ReNcell CX (cell line): ENCODE measurements around the gene EBF3.

DNA sequence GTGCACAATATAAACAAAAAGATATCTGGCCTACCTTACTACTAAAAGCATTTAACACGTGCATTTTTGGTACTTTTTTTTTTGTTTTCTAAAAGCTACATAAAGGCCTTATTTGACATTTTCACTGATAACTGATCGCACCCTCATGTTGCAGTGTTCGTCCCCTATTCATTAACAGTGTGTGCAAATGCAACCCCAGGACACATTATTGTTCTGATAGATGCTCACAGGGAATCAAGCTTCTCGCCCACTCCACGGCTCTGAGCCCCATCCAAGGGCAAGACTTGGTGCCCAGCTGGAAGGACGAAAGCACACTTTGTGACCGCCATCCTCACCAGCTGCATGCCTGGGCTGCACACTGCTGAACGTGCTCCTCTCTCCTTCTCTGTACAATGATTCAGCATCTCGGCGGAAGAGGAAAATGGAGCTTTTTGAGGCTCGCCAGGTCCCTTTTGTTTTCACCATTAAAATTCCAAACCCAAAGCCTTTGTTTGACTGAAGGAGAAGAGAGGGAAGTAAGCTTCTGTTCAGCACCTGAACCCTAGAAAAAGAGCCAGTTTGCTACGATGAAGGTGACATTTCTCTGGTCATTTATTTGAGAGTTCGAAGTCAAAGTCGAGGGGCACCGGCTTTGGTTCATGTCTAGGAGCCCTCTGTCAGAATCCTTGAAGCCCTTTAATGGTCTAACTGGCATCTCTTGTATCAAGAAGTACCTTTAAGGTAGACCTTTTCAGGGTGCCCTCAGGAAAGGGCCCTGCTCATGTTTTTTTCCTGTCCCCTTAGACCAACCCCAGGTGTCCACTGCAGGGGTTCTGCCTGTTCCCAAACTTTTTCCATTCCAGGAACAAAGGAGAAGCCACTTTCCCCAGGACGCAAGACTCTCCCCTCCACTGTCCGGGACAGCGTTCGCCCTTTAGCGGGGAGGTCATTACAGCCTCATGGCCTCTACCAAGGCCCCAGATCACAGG, 41.7 kb downstream of the MKI67 start:
- PRO-cap, result no peak

- PRO-cap, result no peak
Observed at GRCh38 chr10:128851713-128852183, 615.3 kb upstream of the MGMT start.

- PRO-cap, result no peak
Observed at GRCh38 chr10:129035250-129035882, 431.7 kb upstream of the MGMT start.

- PRO-cap, result no peak
Observed at GRCh38 chr10:129258501-129258977, 208.5 kb upstream of the MGMT start.

DNA sequence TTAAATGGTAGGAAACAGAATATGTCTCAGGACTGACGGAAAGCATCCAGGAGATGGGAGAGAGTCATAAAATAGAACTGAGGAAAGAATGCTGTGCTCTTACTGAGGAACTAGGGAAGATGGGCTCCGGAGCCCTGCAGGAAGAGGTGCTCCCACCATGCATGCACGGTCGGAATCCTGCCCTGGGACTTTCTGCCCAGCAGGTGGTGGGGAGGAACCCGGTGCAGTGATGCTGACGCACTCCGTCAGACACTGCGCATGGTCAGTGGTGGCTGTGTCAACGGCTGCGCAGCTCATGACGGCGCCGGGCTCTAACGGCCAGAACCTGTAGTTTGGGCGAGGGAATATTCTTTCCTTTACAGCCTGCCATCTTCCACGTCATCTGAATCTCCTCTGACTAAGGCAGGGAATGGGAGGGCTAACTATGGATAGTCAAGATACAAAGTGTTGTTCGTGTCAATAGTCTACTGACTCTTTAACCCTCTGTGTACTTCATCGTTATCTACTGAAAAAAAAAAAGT, 189.2 kb upstream of the MGMT start:
- PRO-cap, result no peak

DNA sequence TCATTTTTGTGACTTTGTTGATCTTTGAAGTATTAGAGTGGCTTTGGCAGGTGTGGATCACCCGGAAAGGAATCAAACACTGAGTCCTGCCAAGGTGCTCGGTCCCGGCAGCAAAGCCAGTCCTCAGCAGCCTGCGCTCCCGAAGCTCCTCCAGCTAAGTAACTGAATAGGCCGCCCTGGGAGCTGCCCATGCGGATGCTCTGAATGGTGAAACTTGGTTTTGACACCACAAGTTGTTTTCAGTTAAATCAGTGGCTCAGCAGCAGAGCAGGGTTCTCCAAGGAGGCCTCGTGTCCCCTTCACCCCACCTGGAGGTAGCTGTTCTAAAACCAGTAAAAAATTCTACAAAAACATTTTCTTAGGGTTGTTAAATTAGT, 3.5 kb downstream of the MGMT start:
- PRO-cap, result no peak

GRCh38 chr10:129531430-129532115, 64.5 kb downstream of the MGMT start:
- PRO-cap, result no peak

DNA sequence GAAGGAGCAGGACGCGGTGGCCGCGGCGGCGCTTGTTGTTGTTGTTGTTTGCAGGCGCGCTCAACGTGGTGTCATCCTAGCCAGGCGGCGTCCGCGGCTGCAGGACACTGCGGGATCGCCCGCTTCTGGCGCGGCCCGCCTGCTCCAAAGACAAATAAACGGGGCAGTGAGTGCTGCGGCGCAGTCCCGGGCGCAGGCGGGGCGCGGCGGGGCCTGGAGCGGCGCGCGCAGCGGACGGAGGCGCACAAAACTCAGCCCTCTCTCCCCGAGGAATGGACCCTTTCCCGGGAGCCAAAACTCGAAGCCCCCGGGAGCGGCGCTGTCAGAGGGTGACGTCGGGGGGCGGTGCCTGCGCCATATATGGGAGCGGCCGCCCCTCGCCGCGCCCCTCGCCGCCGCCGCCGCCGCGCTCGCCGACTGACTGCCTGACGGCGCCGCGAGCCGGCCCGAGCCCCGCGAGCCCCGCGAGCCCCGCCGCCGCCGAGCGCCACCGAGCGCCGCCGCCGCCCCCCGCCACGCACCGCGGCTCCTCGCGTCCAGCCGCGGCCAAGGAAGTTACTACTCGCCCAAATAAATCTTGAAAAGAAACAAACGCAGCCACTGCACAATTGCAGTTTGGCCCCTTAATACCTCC, at the start of gene EBF3:
EBF3 (minus strand) TSS at position 274 of the 634 bp plus-strand sequence.
- PRO-cap, result no peak

DNA sequence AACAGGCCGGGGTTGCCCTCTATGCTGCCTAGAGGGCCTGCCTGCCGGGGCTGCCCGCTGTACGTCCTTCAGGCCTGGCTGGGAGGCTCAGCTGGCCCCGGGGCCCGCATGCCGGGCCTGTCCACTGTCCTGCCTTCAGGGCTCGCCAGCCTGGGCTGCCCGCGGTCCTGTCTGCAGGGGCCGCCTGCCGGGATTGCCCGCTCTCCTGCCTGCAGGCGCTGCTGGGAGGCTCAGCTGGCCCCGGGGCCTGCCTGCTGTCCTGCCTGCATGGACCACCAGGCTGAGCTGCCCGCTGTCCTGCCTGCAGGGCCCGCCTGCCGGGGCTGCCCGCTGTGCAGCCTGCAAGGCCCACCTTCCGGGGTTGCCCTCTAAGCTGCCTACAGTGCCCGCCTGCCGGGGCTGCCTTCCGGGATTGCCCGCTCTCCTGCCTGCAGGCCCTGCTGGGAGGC, 164.3 kb downstream of the GLRX3 start:
- PRO-cap, result no peak

DNA sequence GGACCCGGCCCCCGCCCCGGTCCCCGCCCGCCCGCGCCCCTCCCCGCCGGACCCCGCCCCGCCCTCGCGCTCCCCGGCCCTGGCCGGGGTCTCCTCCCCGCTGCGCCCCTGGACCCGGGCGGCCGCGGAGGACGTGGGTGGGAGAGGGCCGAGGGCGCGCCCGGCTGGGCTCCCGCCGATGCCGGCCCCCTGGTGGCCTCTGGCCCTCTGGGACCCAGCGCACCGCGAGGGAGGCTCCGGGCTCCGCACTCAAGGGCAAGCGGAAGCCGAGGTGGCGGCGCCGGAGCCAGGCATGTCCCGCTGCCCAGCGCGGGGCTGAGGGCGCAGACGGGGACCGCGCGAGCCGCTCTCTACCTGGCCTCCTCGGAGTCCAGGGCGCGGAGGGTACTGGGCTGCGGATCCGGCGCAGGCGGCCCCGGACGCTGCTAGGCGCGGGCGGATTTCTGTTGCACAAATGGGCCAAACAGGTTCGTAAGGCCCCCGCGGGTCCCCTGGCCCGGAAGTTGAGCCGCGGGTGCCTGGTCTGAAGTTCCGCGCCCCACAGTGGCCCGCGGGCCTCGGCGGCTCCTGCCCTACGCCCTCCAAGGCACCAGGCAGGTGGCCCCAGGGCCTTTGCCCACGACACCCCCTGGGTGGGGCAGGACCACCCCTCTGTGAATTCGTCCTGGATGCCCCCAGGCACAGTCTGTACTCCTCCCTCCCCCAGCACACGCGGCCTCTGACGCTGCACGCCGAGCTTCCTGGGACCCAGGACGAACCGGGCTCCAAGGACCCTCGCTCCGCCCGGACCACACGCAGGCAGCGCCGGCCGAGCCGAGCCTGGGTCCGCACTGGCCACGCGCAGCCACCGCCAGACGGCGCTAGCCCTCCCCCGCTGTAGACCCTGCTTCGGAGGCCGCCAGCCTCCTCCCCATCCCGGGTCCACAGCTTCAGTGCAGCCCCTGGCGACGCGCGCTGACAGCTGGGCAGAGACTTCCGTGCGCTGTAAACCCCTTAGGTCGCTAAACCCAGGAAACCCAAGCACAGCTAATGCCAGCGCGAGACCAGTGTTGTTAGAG, 616 bp upstream of the TCERG1L start:
- PRO-cap, result no peak

GRCh38 chr10:131910568-131910886, 9.7 kb downstream of the PPP2R2D start:
- PRO-cap, result no peak

DNA sequence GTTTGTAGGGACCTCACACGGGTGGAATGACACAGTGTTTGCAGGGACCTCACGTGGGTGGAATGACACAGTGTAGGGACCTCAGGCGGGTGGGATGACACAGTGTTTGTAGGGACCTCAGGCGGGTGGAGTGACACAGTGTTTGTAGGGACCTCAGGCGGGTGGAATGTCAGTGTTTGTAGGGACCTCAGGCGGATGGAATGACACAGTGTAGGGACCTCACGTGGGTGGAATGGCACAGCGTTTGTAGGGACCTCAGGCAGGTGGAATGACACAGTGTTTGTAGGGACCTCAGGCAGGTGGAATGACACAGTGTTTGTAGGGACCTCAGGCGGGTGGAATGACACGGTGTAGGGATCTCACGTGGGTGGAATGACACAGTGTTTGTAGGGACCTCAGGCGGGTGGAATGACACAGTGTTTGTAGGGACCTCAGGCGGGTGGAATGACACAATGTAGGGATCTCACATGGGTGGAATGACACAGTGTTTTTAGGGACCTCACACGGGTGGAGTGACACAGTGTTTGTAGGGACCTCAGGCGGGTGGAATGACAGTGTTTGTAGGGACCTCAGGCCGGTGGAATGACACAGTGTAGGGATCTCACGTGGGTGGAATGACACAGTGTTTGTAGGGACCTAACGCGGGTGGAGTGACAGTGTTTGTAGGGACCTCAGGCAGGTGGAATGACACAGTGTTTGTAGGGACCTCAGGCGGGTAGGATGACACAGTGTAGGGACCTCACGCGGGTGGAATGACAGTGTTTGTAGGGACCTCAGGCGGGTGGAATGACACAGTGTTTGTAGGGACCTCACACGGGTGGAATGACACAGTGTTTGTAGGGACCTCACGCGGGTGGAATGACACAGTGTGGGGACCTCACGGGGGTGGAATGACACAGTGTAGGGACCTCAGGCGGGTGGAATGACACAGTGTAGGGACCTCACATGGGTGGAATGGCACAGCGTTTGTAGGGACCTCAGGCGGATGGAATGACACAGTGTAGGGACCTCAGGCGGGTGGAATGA, 17.5 kb downstream of the PPP2R2D start:
- PRO-cap, result no peak

DNA sequence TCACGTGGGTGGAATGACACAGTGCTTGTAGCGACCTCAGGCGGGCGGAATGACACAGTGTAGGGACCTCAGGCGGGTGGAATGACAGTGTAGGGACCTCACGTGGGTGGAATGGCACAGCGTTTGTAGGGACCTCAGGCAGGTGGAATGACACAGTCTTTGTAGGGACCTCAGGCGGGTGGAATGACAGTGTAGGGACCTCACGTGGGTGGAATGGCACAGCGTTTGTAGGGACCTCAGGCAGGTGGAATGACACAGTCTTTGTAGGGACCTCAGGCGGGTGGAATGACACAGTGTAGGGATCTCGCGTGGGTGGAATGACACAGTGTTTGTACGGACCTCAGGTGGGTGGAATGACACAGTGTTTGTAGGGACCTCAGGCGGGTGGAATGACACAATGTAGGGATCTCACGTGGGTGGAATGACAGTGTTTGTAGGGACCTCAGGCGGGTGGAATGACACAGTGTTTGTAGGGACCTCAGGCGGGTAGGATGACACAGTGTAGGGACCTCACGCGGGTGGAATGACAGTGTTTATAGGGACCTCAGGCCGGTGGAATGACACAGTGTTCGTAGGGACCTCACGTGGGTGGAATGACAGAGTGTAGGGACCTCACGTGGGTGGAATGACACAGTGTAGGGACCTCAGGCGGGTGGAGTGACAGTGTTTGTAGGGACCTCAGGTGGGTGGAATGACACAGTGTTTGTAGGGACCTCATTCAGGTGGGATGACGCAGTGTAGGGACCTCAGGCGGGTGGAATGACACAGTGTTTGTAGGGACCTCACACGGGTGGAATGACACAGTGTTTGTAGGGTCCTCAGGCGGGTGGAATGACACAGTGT, 18.6 kb downstream of the PPP2R2D start:
- PRO-cap, result no peak

DNA sequence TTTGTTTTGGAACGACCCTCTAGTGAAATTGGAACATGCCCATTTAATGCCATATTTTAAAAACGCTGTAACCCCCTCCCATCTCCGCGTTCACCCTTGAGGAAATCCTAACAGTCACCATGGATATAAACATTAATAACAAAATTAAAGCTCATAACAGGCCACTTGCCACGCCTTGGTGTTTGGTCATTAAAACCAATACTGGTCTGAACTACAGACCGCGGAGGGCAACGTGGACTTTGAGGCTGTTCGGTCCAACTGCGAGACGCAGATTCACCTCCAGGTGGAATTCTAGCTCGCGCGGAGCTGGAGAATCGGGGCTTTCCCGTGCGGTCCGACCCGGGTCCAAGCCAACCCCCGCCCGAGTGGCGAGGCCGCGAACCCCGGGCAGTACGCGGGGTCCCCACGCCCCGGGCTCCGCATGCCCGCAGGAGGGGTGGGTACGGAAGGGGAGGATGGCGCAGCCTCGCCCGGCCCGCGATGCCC, 504 bp downstream of the BNIP3 start:
- PRO-cap, result no peak

- PRO-cap, result no peak
Observed at GRCh38 chr10:132142832-132143110, 44.0 kb upstream of the DPYSL4 start.

DNA sequence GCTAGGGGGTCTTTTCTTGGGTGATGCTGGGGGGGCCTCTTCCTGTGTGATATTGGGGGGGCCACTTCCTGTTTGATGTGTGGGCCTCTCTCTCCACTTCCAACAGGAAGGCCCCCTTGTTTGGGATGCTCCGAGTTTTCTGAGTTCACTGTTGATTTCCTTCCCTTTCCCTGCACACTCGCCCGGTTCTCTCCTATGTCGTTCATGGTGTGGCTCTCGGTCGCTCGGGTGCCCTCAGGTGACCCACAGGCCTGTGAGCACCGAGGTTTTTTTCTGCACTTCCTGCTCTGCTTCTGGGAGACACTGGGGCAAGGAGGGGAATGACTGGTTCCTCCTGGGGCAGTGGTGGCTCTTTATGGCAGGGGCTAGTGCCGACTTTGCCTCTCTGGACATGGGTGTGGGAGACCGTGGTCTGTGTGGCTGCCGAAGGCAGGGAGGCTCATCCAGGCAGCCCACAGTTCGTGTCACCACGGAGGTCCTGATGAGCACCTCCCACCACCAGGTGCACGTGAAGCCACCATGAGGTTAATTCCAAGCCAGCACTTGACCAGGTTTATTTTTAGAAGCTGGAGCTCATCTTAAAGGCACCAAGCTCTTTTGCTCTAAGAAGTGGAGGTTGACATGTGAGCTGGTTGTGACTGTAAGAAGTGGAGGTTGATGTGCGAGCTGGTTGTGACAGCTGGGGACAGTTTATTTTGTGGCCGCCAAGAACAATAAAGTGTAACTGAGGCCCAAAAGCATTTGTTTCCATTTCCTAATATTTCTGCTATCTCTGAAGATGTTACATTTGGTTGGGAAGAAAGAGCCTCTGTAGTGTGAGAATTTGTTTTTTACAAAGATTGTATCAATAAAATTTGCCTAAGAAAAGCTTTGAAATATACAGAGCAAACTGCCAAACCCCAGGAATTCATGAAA, 24.7 kb upstream of the DPYSL4 start:
- PRO-cap, result no peak

- PRO-cap, result no peak
Observed at GRCh38 chr10:132329758-132330371, 2.1 kb upstream of the LRRC27 start.

DNA sequence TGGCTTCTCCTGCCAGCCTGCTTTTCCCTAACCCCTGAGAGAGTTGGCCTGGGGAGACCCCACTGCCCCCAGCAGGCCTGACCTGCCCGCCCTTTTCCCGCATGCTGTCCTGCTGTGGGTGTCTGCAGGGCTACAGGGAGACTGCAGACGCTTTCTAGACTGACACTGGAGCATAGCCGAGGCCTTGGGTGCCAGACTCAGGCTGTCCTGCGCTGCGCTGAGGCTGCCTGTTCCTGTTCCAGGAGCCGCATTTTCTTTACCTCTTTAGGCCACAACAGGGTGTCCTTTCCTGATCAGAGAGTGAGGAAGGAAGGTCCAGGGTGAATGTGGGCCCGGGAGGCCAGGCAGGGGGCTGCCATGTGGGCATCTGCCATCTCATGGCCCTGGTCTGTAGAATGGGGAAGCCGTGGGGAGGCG, 3.6 kb downstream of the PWWP2B start:
- PRO-cap, result no peak

DNA sequence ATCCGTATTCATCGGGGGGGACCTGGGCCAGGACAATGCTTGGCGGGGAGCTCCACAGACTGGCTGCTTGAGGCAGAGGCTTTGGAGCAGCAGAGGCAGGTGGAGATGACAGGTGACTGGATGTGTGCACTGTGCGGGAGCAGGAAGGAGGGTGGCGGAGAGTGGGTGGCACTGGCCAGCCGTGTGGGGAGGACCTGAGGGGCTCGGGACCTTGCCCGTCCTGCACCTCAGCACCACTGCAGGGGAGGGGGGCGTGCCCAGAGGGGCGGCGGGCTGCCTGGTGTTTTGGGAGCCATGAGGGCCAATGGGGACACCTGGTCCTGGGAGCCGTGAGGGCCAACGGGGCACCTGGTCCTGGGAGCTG, 13.3 kb downstream of the PWWP2B start:
- PRO-cap, result no peak

GRCh38 chr10:132467637-132468507, 69.7 kb upstream of the INPP5A start:
- PRO-cap, result no peak